SK-N-DZ (cell line): ENCODE measurements around a stretch of chr18.

RAMPAGE:
- cytosol, long total RNA: no peak
- nucleus, long total RNA: no peak
These were observed 85.0 kb downstream of the ZNF516 start for GRCh38 chr18:76409852-76410620.

DNA sequence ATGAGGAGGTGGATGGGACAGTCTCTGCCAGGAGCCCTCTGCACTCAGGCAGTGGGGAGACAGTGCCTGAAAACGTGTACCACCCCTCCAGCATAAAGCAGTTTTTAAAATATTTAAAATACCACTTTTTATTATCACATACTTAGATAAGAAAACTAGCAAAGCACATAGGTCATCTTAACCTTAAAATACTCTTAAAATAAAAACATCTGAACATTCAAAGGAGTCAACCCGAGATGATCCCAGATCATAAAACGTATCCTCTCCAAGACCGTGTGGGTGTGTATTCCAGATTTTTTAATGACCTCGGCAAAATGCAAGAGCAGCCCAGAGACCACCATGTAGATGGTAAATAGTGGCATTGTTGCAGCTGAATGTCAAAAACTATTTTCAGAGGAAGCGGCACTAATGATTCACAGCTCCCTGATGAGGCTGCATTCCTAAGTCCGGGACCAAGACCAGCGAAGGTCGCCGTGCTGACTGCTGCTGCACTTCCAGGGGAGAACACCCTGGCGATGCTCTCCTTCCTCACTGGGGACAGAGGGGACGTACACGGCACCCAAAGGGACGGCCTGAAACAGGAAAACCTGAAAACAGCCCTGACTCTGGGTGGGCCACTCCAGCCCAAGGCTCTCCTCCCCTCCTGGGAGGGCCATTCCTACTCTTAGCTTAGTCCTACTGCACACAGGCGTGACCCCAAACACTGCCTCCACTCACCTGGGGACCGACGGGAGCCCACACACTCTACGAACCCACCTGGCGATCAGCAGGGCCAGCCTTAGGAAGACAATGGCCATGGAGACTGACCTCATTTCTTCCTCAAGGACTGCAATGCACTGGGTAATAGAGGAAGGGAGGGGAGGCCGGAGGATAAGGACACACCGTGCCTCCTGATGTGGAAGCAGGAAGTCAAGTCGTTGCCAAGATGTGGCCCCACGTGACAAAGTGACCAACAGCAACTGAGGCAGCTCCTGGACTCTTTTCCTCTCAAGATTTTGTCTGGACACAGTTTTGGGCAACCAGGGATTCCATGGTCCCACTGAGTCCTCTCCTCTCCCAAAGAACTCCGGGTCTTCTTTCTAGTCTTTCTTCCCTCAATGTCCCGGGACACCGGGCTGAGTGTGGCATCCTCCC, 82.9 kb downstream of the ZNF516 start:
RAMPAGE:
- cytosol, long total RNA: no peak
- nucleus, long total RNA: no peak

DNA sequence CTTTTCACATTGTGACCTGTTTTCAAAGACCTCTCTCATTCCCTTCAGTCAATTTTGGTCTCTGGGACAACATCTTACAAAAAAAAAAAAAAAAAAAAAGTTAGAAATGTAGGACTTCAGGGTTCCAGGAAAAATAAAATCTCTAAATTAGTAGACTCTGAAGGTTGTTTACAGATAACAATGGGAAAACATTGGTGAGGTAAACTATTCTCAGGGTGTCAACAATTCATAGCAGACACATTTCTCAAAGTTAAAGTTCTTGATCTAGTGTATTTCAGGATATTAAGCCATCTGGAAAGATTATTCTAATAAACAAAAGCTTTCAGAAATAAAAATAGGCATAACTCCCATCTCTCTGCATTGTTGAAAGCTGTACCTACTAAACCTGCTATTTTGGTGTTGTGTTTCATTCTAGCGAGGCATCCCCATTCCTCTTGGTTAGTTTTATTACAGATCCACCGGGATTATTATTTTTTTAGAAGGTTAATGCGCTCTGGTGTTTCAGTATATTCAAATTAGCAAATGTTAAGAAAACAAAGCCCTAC, 5.5 kb downstream of the ZNF516 start:
RAMPAGE:
- cytosol, long total RNA: no peak
- nucleus, long total RNA: no peak

GRCh38 chr18:76491270-76492259, 3.5 kb downstream of the ZNF516 start:
RAMPAGE:
- cytosol, long total RNA: start-site peak on the plus strand at chr18:76491619-76491638, 17 and 17 reads in 2 replicates
- nucleus, long total RNA: no peak

DNA sequence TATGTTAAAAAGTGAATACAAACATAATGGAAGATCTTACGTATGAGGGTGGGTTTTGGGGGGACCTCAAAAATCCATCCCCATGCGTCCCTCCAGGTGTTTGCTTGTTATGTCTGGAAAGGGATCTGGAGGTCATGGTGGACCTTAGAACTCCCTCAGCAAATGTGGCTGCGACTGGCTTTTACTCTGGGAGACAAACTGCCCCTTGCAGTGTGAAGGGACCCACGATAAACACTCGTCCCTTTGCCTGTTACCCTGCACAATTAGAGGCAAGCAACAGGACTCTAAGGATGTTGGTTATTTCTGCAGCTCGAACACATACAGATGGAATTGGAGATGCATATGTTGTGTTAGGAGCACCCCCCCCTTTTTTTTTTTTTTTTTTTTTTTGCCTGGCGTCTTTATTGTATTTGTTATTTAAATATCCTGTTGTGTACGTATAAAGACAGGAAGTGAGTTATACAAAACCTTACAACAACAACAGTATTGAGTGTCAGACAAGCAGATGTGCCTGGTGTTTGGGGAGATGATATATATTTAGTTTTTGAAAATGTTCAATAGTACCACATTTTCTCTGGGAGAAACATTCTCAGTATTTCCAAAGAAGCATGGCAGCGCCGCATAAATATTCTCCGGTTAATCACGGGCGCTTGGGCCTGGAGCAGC, 23.0 kb upstream of the ZNF516 start:
RAMPAGE:
- cytosol, long total RNA: no peak
- nucleus, long total RNA: no peak

RAMPAGE:
- cytosol, long total RNA: no peak
- nucleus, long total RNA: no peak
These were observed 23.6 kb upstream of the ZNF516 start for GRCh38 chr18:76518569-76519029.

DNA sequence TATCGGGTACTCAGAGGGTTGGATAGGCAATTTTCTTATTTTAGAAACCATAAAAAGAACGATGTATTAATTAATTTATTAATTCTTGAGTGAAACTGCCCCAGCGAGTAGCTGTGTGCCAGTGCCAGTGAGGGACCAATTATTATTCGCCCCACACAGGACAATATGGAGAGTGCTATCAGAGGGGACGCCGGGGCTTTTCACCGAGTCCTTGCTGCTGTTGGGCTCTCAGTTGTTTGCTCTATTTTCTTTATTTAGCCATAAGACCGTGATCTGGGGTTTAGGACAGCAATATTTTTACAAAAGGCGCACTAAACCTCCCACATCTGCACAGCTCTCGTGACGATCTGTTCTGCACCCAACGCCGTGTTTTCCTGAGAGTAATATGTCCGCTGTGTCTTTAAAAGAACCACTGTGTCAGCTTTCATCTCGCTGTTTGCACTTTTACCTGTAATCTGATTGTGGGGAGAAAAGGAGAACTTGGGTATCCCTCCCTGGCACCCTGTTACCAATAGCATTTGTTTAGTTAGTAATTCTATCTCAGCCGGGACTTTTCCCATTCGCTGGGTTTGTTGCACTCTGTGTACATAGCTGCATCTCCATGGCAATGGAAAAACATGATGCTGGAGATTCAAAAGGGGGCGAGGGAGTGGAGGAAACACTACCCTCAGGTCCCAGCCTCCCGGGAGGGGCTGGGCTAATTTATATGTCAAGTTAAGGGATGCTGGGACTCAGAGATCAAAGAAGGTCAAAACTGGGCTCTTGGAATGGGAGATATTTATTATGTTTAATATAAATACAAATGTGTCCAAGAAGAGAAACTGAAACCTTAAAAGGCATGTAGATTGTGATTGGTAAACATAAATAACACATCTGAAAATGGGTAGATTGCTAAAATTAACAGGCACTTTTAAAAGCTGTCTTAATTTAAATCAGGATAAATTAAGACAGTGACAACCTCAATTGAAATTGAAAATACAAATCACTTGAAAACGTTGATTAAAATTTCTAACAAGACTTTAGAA, 30.2 kb upstream of the ZNF516 start:
RAMPAGE:
- cytosol, long total RNA: no peak
- nucleus, long total RNA: no peak

DNA sequence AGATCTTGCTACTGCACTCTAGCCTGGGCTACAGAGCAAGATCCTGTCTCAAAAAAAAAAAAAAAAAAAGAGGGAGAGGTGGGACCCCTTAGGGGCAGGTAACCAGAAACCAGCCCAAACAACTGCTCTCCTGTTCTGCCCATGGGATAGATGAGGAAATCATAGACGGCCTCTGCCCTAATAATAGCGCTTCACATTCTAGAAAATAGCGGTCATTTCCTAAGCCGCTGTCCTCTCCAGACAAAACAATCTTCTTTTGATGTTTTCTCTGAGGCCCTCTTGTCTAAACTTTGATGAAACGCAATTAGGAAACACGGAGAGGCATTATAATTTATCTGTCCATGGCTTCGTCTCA, 151.8 kb upstream of the ZNF236 start:
RAMPAGE:
- cytosol, long total RNA: no peak
- nucleus, long total RNA: no peak

DNA sequence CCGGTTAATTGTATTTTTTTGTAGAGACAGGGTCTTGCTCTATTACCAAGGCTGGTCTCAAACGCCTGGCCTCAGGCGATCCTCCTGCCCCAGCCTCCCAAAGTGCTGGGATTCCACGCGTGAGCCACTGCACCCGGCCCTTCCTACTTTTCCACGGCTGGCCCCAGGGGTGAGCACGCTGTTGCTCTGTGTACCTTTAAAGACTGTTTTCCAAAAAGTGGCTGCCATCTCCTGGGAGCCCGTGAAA, 135.8 kb upstream of the ZNF236 start:
RAMPAGE:
- cytosol, long total RNA: no peak
- nucleus, long total RNA: no peak

GRCh38 chr18:76821739-76822202, 586 bp upstream of the ZNF236 start:
RAMPAGE:
- cytosol, long total RNA: no peak
- nucleus, long total RNA: no peak

DNA sequence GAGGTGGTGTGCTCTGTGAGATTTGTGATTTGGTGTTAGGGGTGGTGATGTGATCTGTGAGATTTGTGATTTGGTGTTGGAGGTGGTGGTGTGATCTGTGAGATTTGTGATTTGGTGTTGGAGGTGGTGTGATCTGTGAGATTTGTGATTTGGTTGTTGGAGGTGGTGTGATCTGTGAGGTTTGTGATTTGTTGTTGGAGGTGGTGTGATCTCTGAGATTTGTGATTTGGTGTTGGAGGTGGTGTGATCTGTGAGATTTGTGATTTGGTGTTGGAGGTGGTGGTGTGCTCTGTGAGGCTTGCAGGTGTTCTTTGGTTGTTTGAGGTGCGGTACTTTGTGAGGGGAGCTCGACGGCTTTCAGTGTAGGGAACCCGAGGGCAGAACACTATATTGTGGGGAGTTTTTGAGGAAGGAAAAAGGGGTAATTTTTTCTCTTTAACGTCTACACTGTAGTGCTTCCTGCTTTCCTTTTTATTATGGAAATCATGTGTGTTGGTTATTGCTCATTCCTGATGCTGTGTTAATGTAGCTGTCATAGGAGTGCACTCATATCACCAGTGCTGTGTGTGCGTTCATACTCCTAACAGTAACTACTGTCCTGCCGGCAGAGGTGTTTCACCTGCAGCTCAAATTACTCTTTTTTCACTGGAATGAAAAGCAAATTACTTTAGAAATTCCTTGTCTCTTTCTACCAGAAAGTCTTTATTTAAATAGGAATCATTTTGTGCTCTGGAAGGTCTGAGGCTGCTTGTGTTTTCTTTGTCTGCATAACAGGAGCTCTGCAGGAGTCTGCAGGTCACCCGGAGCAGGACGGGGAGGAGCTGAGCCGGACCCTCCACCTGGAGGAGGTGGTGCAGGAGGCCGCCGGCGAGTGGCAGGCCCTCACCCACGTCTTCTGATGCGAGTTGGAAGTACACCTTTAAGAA, 145.3 kb downstream of the ZNF236 start:
RAMPAGE:
- cytosol, long total RNA: no peak
- nucleus, long total RNA: no peak

GRCh38 chr18:77034610-77035465, 97.7 kb downstream of the MBP start:
RAMPAGE:
- cytosol, long total RNA: no peak
- nucleus, long total RNA: no peak

GRCh38 chr18:77052871-77053709, 79.5 kb downstream of the MBP start:
RAMPAGE:
- cytosol, long total RNA: no peak
- nucleus, long total RNA: no peak

DNA sequence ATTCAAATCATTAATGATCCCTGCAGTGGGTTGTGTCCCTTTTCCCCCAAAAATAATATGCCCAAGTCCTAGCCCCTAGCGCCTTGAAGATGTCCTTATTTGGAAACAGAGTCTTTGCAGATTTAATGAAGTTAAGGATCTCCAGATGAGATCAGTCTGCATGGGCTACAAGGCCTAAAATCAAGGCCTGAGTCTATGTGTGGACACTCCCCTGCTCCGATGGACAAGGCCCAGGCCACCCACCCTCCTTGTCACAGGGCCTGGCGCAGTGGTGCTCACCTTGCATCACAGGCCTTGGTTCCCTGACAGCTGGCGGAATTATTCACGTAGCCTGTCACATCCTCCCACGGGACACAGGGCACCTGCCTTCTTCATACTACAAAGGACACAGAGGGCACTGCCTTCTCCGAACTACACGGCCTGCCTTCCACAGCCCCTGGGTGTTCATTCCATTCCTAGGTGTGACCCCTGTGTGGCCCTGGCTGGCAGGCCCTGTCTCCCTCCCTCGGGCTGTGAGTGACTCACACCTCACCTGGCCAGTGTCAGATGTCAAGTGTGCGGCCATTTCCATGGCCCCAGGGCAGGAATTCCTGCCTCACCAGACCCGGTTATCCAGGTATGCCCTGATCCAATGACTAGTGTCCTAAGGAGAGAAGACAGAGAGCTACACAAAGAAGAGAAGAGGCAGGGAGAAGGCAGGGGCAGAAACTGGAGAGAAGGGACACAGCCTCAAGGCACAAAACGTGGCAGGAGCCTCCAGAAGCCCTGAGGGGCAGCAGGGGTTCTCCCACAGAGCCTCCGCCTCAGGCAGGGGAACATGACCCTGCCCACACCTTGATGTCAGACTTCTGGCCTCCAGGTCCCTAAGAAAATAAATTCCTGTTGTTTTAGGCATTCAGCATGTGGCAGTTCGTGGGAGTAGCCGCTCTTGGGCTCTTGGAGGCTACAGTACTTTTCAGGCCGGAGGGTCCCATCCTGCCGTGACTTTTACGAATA, 43.5 kb downstream of the MBP start:
RAMPAGE:
- cytosol, long total RNA: no peak
- nucleus, long total RNA: no peak

DNA sequence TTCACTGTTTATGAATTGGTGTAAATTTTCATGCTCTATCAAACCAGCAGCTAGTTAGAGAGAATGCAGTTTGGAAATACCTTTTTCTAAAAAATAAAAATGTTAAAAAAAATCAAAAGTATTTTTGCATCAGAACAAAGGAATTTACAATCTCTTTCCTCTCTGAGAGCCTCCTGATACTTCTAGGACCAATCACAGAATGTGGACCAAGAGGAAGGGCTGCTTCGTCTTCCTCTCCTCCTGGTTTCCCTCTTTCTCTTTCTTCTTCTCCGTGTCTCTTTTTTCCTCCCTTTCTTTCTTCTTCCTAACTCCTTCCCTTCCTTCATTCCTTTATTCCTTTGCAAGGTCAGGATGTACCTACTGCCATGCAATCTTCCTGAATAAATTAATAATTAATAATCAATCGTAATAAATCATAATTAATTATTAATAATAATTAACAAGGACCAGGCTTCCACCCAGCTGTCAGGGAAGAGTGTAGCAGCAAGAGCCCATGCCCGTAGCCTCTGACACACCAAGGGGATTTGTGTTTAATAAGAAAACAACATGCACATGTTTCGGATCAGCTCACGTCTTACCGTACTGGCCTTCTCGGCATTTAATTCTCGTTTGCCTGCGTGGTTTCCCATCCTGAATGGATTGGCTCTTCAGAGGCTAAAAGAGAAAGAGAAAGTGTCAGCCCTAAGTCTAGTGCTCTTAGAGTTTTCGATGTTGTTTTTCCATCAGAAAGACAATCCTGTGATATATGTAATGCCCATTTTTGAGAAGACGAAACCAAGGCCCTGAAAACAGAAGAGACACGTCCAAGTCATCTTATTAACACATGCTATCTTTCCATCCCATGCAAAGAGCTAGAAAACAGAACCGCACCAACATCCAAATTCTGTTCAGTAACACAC, 27.7 kb downstream of the MBP start:
RAMPAGE:
- cytosol, long total RNA: no peak
- nucleus, long total RNA: no peak

DNA sequence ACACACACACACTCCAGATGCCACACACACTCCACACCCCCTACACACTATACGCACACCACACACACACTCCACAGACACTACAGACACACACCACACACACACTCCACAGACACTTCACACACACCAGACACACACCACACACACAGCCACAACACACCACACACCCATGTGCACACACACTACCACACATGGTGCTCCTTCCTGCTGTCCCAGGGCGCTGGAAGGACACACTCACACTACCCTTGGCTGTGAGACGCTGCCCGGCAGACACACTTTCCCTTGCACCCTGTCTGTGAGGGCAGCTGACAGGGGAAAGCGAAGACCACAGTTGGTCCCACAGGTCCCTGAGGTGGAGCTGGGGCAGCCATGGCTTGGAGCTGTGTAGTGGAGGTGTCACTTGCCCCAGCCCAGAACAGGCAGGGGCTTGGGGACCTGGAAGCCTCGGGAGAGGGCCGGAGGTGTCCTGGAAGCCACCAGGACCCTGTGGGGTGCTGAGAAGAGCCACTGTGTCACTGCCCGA, 13.8 kb downstream of the MBP start:
RAMPAGE:
- cytosol, long total RNA: no peak
- nucleus, long total RNA: no peak

RAMPAGE:
- cytosol, long total RNA: no peak
- nucleus, long total RNA: no peak
These were observed 469.3 kb upstream of the SALL3 start for GRCh38 chr18:78510236-78510733.

RAMPAGE:
- cytosol, long total RNA: no peak
- nucleus, long total RNA: no peak
These were observed 417.6 kb upstream of the SALL3 start for GRCh38 chr18:78561862-78562671.

RAMPAGE:
- cytosol, long total RNA: no peak
- nucleus, long total RNA: no peak
These were observed 336.6 kb upstream of the SALL3 start for GRCh38 chr18:78643022-78643498.

DNA sequence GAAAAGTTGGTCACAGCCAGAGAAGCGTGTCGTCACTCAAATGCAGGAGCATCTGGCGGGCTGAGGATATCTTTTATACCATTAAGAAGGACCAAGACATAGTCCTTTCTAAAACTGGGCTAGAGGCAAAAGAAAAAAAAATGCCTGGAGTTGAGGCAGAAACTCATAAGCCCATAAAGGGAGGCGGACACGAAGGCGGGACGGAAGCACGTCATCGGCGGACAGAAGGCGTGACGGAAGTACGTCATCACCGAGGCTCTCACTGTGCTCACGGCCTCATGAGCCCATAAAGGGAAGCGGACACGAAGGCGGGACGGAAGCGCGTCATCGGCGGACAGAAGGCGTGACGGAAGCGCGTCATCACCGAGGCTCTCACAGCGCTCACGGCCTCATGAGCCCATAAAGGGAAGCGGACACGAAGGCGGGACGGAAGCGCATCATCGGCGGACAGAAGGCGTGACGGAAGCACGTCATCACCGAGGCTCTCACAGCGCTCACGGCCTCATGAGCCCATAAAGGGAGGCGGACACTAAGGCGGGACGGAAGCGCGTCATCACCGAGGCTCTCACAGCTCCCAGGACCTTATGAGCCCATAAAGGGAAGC, 183.0 kb upstream of the SALL3 start:
RAMPAGE:
- cytosol, long total RNA: no peak
- nucleus, long total RNA: no peak